A375 (cell line): ENCODE measurements around a stretch of chr21.

GRCh38 chr21:42096328-42097041, 25.4 kb downstream of the UMODL1 start:
- RAMPAGE, long total RNA: no peak

DNA sequence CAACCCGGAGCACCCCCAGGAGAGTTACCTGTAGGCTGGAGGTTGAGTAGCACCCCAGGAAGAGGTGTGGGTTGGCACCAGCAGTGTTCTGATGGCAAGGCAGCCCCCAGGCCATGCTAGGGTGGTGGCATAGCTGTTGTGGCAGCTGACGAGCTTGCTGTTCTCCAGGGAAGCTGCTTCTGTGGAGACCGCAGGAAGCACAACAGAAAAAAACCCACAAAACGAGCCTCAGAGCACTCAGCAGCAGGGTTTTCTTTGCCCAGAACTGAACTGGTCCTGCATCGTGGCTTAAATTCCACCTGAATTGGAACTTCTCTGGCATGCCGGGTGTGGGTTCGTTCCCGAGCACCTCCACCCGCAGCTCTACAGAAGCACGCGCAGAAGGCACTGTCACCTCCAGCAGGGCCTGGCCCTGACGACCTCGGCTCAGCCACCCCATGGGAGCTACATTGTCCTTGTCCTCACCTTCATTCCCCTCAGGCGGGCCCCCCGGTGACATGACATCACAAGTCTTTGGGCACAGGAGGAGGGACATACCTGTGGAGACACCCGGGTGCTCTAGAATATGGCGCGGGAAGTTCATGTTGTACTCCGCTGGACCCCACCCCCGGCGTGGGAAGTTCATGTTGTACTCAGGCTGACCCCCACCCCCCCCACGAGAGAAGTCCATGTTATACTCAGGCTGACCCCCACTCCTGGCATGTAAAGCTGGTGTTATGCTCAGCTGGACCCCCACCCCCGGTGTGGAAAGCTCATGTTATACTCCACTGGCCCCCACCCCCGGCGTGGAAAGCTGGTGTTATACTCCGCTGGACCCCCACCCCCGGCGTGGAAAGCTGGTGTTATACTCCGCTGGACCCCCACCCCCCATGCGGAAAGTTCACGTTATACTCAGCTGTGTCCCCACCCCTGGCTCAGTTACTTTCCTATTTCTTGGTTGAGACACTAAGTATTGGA, 37.4 kb downstream of the UMODL1 start:
- RAMPAGE, long total RNA: no peak

DNA sequence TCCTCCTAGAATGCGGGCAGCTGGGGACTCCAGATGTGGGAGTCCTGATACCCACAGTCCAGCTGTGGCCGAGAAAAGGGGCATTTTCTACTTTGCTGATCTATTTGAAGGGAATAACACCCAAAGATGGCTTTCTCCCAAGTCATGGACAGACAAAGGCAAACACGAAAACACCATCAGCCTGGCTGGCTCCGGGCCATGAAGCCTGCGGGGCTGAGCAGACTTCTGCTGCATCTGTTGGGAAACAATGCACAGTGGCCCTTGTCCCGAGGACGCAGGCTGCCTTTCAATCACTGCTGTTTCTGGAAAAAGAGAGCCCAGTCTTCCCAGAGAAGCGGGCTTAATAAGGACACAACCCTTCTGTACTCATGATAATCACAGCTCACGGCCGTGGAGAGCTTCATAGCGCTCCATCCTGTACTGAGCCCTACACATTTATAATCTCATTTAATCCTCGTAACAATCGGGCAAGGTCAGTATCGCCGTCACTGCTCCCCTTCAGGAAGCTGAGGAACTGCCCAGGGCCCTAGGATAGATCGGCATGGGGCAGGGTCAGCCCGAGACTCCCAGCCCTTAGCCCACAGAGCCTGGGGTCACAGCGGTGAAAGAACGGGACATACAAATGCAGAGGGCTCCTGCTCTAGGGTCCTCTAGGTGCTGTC, 61.9 kb upstream of the ABCG1 start:
- RAMPAGE, long total RNA: no peak

DNA sequence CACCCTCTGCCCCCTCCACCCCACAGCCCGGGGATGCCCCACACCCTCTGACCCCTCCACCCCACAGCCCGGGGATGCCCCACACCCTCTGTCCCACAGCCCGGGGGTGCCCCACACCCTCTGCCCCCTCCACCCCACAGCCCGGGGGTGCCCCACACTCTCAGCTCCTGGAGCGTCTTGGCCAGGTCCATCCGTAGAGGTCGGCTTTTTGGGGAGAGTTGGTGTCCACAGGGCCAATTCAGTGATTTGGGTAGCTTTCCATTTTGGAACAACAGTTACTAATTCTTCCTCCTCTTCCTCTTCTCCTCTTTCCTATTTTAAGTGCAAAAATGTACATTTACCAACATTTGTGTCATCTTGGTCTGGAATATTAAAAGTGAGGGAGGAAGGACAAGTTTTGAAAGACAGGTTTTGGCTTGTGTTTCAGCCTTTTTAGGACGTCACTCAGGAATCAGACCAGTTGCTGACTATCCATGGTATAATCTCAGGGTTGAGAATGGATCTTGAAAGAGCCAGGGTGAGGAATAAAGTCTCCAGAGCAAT, 18.8 kb downstream of the RSPH1 start:
- RAMPAGE, long total RNA: no peak

- RAMPAGE, long total RNA: no peak
Measured at GRCh38 chr21:42490596-42491337, 5.3 kb downstream of the RSPH1 start.

GRCh38 chr21:42535844-42536286, 22.2 kb downstream of the SLC37A1 start:
- RAMPAGE, long total RNA: no peak

DNA sequence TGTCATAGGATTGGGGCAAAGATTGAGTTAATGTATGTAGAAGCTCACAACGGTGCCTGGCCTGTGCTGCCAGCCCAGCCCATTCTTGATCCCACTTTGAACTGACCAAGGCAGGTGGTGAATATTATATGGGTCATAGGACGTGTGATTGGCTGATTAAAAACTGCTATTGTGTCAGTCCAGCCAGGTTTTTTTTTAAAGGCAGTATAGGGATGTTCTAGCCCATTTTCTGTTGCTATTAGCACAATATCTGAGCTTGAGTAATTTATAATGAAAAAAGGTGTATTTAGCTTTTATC, 22.6 kb downstream of the SLC37A1 start:
- RAMPAGE, long total RNA: no peak

GRCh38 chr21:42593731-42594254, 59.6 kb upstream of the PDE9A start:
- RAMPAGE, long total RNA: no peak

DNA sequence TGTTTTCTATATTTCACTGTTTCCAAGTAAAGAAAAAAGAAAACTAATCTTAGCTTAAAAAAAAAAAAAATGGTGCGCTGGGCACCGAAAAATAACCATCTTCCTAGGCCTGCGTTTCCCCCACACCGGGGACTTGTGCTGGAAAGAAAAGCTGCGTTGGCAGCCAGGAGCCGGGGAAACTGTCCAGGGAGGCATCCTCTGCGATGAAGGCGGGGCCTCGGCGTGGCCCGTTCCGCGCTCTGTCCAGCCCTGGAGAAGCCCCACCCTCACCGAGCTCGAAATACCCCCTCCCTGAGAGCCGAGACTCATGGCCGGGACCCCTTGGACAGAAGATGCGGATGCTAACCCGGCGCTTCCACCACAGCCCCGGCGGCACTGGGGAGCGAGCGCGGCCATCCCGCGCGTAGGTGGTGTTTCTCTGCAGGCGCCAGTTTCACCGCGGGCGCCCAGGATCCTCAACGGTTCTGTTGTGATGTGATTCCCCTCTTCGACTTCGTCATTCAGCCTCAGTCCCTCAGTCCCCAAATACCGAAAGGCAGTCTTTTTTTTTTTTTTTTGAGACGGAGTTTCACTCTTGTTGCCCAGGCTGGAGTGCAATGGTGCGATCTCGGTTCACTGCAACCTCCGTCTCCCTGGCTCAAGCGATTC, 31.6 kb downstream of the PDE9A start:
- RAMPAGE, long total RNA: no peak

DNA sequence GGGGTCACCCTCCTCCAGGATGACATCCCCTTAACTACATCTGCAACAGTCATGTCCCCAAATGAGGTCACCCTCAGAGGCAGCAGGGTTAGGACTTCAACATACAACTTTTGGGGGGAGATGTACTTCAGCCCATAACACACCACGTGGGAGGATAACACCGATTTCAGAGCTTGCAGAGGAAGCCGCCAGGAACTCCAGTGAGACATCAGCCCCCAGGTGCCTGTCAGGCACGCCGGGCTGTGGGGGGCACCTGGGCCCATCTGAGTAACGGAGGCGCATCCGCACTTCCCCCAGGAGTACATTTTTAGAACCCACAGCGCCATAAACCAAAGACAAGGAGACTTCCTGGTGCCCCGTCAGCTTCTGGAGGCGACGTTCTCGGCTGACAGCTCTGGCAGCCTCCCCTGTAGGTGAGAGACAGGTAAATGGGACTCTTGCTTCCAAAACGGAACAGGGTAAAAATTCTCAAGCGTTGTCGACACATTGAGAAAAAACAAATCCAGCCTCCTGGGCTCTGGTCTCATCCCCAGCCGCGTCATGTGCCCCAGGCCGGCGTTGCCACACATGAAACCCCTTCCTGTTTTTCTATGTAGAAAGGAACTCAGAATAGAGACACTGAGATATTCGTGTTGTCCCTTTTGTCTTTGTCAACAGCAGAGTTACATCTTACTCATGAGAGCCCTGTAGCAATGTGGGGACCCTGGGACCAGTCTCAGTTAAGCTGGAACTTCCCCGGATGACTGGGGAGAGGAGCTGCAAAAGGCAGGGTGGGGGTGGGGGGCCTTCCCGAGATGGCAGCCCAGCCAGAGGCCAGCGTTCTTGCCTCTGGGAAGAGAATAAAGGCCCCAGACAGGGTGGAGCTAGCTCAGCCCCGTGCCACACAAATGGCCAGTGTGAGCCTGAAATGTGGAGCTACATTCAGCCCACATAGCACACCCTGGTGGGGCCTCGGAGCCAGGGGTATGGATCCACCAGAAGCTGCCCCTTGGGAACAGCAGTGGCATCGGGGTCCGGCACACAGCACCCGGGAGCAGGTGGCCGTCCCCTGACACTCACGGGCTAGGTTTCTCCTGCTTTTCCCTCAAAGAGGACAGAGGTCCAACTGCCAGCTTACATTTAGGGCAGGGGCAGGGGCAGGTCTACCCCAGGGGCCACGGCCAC, 93.5 kb downstream of the PDE9A start:
- RAMPAGE, long total RNA: no peak

- RAMPAGE, long total RNA: no peak
Measured at GRCh38 chr21:42832772-42833805, 46.2 kb downstream of the WDR4 start.

DNA sequence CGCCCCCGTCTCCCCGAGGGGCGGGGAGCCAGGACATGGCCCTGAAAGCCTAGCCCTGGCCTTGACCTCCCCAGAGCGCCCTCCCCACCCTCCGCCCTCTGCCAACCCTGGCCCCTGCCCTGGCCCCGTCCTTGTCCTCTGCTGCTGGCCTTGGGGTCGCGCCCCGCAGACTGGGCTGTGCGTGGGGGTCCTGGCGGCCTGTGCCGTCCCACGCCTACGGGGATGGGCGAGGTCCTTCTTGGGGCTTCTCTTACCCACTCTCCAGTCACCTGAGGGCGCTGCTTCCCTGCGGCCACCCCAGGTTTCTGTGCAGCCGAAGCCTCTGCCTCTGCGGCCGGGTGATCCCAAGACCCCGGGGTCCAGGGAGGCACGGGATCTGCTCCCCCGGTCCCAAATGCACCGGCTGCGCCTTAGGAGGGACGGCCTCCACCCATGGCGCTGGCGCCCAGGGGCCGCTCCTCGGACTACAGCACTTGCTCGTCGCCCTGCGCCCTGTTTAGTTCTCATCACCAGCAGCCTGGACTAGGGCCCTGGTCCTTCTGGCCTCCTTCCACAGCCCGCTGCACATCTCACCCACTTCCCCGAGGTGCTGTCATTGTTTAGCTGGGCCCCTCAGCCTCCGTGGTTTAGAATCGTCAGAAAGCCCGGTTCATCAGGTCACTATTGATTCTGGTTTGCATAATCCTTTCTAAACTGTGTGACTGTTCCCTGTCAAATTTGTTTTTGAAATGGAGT, 41.5 kb downstream of the WDR4 start:
- RAMPAGE, long total RNA: no peak

GRCh38 chr21:42975264-42975976, 1.1 kb downstream of the PKNOX1 start:
- RAMPAGE, long total RNA: no peak

GRCh38 chr21:43020988-43021510, 46.7 kb downstream of the PKNOX1 start:
- RAMPAGE, long total RNA: no peak

DNA sequence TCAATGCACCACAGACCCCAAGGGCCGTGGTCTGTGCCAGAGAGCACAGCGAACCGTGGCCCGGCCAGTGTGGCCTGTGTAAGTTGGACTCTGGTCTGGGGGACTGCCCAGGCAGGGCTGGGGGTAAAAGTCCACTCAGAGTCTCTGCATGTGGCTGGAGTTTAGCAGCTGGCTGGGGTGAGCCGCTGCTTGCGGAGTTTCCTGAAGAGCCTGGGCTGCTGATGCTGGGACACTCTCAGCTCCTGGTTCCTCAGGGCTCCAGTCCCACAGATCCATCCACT, 105.7 kb downstream of the CRYAA start:
- RAMPAGE, long total RNA: no peak

DNA sequence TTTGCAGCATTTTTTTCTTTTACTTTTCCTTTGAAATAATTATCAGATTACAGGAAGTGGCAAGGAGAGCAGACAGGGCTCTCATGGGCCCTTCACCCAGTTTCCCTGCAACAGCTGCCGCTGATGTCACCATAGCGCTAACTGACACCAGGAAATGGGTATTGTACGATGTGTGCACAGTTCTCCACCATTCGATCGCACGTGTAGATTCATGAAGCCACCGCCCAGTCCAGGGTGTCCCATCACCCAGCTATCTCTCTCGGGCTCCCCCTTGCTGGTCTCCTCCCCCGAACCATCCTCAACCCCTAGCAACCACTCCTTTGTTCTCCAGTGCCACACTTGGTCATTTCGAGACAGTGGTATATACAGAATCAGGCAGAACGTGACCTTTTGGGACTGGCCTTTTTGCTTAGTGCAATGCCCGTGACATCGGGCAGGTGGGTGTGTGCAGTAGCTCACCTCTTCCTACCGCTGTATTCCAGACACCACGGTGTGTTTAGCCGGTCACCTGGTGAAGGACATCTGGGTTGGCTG, 118.4 kb downstream of the CRYAA start:
- RAMPAGE, long total RNA: no peak

- RAMPAGE, long total RNA: no peak
Measured at GRCh38 chr21:43288007-43288499, 119.2 kb downstream of the CRYAA start.

DNA sequence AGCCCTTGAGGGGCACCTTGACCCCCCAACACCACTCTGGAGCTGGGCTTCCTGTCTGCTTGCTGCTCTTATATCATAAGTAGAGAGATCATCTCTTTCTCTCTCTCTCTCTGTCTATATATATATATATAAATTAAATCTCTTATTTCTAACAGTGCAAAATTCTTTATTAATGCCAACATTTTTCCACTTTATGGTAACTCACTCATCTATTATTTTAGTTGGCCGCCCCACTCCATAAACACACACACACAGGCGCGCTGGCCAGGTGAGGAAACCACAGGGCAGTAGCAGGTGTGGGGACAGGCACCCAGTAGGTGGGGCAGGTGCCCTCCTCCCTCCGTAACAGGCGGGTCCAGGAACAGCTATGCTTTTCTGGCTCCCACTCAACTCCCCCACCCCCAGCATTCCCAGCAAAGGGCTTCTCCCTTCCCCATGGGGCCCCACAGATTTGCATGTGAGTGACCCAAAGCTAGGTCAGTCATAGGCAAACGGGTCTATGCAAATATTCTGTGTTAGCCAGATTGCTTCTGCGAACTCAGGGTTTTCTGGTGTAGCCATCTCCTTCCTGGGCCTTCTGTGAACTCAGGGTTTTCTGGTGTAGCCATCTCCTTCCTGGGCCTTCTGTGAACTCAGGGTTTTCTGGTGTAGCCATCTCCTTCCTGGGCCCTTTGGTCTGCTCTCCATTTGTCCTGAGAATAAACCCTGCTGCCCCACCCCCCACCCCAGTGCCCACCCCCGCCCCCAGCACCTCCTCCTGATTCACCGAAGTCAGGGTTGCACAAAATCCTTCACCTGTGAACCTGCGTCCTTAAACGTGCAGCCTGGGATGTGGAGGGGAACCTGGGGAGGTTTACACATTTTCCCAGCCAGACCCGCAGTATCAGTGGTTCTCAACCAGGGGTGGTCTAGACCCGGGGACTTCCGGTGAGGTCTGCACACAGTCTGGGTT, 114.1 kb downstream of the SIK1 start:
- RAMPAGE, long total RNA: no peak

DNA sequence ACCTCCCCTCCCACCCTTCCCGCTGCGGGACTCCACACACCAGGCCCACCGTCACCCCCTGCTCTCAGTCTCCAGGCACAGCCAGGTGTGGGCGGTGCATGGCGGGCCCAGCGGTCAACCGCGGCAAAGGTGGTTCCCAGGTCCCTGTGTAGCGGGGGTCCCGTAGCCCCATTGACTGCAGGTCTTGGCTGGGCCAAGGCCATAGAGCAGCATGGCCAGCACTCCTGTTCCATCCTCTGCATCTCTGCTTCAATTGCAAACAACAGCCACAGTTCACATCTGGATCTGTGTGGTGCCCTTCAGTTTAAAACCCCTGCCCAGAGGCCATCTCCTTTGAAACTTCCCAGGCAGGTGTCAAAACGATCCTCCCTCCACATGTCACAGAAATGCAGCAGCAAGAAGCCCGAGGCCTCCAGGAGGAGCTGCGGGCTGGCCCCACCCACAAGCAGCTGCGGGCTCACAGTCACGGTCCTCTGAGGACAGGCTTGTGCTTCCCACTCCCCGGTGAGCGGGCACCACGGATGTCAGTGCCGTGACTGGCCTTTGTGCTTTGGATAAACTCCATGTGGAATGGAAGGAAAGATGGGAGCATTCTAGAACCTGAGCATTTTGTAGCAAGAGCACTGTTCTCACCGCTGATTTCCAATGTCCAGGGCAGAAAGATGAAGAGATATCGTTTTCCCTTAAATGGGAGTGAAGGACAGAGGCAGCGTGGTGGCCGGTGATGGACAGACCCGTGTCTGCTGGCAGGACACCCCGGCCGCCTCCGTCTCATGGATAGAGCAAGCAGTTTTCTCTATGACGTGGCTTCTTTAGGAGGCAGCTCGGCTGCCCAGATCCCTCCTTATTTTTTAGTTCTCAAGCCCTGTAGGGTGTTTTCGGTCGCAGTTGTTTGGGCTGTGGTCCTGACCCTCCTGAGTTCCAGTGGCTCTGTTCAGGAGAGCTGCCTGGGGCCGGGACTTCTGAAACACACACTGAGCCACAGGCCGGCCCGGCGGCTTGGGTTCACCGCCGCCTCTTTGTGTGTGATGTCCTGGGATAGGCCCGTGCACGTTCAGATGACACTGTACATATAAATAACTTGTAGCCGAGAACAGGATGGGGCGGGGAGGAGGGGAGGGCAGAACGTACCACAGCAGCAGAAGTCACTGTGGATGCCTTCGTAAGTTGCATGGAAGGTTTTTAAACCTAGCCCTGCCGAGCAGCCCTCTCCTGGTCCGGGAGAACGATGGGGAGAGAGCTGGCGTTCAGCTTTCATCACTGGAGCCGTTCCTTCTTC, 65.6 kb downstream of the SIK1 start:
- RAMPAGE, long total RNA: no peak

DNA sequence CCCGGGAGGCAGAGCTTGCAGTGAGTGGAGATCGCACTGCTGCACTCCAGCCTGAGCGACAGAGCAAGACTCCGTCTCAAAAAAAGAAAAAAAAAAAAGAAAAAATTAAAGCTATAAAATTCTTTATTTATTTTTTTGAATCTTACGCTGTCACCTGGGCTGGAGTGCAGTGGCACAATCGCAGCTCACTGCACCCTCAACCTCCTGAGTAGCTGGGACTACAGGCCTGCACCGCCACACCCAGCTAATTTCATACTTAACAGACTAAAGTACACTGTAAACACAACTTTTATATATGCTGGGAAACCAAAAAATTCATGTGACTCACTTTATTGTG, 40.5 kb downstream of the HSF2BP start:
- RAMPAGE, long total RNA: no peak